ENCODE results near the genes FAM76B, PGR and TRPC6.

GRCh38 chr11:95697844-95698589 is 91.6 kb downstream of the FAM76B start:
- PRO-cap, result no peak
- RAMPAGE, long total RNA, 4 experiments, result no peak in any of the 4 experiments

- PRO-cap, result no peak
- RAMPAGE, long total RNA, 4 experiments, result no peak in any of the 4 experiments
These were observed 86.5 kb downstream of the FAM76B start for GRCh38 chr11:95703129-95703448.

- PRO-cap, result bidirectional peak, plus-strand start at chr11:95789998, minus-strand start at chr11:95789810; bidirectional peak, plus-strand start at chr11:95790154, minus-strand start at chr11:95790033
- RAMPAGE, long total RNA, 4 experiments, result start-site peak on the minus strand in 3 of 4 experiments, at chr11:95789486-95789813 at its widest, 16 to 162 reads per replicate
These were observed at the start of gene FAM76B for GRCh38 chr11:95789300-95790290. FAM76B (minus strand) TSS chr11:95789782.

GRCh38 chr11:96154646-96155492 is 188.1 kb downstream of the MAML2 start:
- PRO-cap, result no peak
- RAMPAGE, long total RNA, 4 experiments, result no peak in any of the 4 experiments

GRCh38 chr11:96165416-96166058 is 177.5 kb downstream of the MAML2 start:
- PRO-cap, result no peak
- RAMPAGE, long total RNA, 4 experiments, result no peak in any of the 4 experiments

DNA sequence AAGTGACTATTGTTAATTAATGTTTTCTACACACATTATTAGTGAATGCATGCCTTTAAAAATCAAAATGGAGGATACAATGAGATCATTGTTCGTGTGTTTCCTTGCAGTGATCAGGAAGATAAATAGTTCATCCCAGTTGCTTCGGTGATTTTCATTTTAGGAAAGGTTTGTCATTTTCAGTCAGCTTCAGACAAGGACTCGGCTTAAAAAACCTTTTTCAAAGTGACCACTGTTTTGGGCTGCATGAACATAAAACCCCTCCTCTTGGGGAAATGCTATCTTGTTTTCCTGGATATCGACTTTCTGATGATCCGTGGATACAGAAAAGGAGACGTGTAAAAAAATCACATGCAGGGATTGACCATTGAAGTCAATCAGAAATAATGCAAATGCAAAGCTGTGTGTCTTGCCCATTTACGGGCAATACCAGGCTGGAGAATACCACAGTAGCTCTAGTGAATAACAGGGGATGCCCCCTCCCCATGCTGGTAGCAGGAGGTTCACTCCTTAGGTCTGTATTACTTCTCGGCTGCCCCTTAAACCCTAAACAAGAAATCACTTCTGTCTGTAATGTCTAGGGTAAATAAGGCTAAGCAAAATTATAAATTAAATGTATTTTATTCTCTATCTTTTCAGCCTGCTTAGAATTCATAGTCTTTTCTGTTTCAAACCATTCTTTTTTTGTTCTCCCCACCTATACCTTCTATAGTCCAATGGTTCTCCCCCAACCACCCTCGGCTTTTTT is 146.7 kb downstream of the MAML2 start:
- PRO-cap, result no peak
- RAMPAGE, long total RNA, 4 experiments, result no peak in any of the 4 experiments

DNA sequence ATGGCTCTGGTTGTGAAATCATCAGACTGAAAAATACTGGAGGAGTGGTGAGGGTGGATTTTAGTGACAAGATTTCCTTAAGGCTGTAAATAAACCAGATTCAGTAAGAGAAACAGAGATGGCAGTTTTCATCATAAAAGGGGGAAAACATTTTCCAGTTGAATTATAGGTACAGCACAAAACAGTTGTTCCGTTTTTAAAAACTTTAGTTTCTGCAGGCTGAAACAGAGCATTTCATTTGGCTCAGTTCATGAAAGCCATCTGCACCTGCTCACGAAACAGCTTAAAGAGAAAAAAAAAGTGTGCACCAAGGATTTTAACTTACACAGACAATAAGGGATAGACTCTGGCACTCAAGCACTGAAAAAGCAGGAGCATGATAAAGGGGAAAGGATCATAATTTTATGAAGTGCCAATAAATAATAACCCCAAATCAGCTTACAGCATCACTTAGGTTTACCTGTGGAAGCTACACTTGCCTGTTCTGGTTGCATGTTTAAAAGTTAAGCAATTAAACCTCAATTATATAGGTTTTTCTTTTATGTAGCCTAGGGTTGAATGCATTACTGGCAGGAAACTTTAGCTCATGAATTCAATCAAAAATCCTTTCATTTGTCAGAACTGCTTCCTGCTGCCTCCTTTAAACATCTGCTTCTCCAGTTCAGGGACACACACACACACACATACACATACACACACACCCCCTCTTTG is 100.5 kb downstream of the MAML2 start:
- PRO-cap, result no peak
- RAMPAGE, long total RNA, 4 experiments, result no peak in any of the 4 experiments

- PRO-cap, result no peak
- RAMPAGE, long total RNA, 4 experiments, result no peak in any of the 4 experiments
These were observed 43.6 kb downstream of the MAML2 start for GRCh38 chr11:96299327-96299930.

DNA sequence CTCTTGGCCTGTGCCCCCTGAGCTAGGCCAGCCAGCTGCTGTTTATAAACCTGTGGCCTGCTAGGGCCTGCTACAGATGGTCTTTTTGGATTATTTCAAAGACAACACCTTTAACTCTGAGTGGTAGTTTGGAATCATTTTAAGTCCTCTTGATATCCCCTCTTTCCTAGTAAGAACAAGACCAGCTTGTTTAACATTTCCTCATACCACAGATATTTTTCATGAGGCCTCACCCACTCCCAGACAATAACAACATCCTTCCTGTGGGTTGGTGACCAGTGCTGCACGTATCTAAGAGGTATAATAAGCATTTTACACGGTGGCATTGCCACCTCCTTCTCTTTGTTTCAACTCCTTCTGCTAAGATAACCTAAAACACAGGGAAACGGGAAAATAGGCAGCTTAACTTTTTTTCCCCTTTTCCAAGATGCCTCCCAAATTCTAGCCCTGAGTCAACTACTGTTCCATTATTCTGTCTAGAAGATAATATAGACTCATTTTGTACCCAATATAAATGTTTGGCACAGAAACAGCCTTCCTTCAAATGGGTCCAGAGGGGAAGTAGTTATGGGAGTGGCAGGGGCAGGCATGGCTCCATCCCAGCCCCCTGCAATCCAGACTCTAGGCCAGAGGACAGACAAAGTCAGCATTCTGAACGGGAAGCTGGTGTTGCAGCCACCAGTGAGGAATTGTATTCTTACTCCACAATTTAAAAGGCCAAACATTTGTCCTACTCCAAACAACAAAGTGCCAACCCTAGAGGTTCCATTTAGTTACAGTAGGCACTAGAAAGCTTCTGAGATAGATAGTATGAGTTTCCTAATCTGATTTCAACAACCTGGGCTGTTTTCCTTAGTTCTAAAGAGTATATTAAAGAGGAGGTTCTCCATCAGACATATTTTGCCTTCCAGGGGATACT is 28.5 kb downstream of the MAML2 start:
- PRO-cap, result no peak
- RAMPAGE, long total RNA, 4 experiments, result no peak in any of the 4 experiments

DNA sequence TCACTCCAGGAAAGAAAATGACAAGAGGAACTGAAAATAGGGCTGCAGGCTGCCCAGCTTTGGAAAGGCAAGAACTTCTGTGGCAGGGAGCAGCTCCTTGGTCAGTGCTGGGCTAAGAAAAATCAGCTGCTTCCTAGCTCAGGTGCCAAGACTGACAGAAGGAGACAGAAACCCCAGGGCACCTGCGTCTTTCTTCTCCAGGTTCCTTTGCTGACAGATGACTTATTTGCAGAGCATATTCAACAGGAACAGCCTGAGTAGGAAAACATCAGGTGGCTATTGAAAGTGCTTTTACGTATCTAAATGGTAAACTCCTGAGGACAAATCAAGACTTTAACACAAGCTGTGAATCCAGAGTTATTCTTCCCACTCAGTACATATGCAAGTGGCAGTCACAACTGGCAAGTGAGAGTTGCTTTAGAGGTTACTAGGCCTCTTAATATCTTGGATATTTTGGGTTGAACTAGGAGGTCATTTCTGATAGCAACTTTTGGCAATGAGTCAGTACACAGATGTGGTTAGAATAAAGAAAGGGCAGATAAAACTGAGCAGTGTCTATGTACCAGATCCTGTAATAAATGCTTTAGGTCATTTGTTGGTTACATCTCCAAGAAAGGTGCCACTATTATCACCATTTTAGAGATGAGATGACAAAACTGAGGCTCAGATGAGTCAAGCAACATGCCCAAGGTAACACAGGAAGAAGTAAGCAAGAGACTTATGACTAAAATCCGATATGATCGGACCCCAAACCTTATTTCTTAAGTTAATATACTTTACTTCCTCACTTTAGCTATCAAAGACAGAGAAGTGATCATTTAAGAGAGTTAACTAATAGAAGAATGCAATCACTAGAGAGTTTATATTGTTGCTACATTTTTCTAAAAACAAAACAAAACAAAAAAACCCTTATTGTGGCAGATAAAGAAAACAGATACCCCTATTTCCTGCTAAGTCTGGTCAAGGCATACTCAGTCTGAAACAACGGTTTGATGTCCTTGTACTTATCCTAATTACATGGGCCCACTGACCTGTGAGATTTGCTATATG is 25.1 kb downstream of the MAML2 start:
- PRO-cap, result no peak
- RAMPAGE, long total RNA, 4 experiments, result no peak in any of the 4 experiments

GRCh38 chr11:96324896-96325418 is 18.0 kb downstream of the MAML2 start:
- PRO-cap, result no peak
- RAMPAGE, long total RNA, 4 experiments, result no peak in any of the 4 experiments

GRCh38 chr11:100689779-100689978 is 2.6 kb downstream of the ARHGAP42 start:
- PRO-cap, result no peak
- RAMPAGE, long total RNA, 4 experiments, result no peak in any of the 4 experiments

GRCh38 chr11:100860551-100861102 is 173.5 kb downstream of the ARHGAP42 start:
- PRO-cap, result no peak
- RAMPAGE, long total RNA, 4 experiments, result no peak in any of the 4 experiments

GRCh38 chr11:101127182-101128131 is 2.2 kb downstream of the PGR start:
- PRO-cap, result unidirectional peak, plus-strand start at chr11:101127721; unidirectional peak, minus-strand start at chr11:101128099
- RAMPAGE, long total RNA, 4 experiments, result no peak in any of the 4 experiments

- PRO-cap, result no peak
- RAMPAGE, long total RNA, 4 experiments, result no peak in any of the 4 experiments
These were observed 1.4 kb downstream of the PGR start for GRCh38 chr11:101128132-101128605.

DNA sequence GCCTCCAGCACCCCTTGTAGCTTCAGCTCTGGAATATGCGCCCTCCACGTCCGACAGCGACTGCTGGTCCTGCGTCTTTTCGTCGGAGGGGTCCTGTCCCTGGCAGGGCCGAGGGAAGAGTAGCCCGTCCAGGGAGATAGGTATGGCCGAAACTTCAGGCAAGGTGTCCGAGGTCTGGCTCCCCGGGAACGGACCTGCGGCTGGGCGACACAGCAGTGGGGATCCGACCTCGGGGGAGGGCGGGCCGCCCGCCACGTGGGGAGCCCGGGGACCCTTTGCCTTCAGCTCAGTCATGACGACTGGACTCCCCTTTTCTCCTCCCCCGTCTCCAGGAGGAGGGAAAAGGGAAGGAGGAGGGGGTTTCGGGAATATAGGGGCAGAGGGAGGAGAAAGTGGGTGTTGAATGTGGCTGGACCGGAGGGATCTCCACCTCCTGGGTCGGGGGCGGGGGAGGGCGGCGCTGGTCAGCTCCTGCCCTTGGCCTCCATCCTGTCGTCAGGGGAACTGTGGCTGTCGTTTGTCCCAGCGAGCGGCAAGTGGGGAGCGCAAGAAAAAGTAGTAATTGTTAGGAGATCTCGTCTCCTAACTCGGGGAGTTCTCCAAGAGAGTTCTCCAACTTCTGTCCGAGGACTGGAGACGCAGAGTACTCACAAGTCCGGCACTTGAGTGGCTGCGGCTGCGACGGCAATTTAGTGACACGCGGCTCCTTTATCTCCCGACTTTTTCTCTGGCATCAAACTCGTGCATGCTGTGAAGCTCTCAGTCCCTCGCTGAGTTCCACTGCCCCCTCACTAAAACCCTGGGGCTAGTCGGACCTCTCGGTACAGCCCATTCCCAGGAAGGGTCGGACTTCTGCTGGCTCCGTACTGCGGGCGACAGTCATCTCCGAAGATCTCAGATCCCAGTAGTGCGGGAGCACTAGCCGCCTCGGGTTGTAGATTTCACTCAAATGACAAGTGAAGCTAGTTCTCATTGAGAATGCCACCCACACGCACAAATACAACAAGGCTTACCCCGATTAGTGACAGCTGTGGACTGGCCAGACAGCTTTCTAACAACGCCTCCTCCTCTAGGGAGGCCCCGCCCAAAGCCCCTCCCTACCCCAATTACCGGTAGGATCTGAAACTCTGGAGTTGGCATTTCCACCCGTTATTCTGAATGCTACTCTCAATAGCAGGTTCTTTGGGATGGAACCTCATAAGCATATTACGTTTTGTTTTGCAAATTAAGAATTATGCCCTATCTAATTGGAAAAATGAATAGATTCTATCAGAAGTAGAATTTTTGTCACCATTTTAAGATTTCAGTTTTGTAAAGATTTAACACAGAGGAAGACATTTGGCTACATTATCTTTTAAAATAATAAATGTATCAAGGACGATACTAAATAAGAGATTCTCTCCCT is at the start of gene PGR:
TSS of gene PGR (minus strand) at position 1,037 of the 1,405 bp plus-strand sequence.
- PRO-cap, result unidirectional peak, minus-strand start at position 1,037 of the sequence
- RAMPAGE, long total RNA, 4 experiments, result no peak in any of the 4 experiments

DNA sequence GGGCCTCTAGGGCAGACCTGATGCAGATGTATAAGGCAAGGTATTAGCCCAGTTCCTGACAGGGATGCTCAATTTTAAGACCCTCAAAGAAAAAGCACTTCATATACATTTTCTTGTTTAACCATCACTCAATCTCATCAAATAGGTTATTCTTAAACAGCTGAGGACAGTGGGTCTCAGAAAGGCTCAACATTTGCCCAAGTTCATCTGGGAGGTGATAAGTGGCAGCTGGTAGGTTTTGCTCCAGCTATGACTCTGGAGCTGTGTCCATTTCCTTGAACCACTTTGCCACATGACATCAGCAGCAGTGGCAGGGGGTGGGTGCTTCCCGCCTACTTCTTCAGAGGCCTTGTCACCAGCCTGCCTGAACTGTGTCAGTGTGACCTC is 142.3 kb downstream of the TRPC6 start:
- PRO-cap, result no peak
- RAMPAGE, long total RNA, 4 experiments, result no peak in any of the 4 experiments

DNA sequence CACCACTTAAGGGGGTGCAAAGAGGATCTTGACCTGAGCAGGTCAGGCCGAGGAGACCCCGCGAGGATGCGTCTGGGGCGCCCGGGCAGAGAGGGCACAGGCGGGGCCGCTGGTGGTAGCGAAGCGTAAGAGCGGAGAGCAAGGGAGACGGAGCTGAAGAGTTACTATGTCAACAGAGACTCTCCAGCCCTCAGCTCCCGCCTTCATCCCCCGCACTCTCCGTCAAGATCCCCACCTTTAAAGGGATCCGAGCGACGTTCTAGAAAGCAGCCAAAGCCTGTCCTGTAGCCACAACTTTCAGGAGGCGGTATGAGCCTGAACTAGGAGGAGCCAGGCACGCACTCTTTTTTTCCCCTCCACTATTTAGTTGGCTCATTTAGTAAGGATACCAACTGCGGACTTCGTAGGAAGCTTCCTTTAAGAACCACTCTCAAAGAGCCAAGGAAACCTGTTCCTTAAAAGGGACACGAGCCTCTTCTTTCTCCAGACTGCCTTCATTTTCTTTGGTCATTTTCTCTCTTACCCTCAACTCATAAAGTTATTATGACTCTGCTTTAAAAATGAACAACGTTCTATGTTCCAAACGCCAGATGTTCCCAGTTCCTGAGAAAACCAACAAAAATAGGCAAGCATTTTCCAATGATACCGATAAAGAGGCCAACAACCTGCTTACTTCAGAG is at the start of gene TRPC6:
TSS of gene TRPC6 (minus strand) at position 311 of the 680 bp plus-strand sequence.
- PRO-cap, result bidirectional peak, plus-strand start at position 375 of the sequence, minus-strand start at position 233 of the sequence
- RAMPAGE, long total RNA, 4 experiments, result start-site peak on the minus strand in 1 of 4 experiments, centred at position 214 of the sequence, 6 reads per replicate

GRCh38 chr11:102177676-102178751 is 67.8 kb downstream of the YAP1 start:
- PRO-cap, result no peak
- RAMPAGE, long total RNA, 4 experiments, result no peak in any of the 4 experiments

DNA sequence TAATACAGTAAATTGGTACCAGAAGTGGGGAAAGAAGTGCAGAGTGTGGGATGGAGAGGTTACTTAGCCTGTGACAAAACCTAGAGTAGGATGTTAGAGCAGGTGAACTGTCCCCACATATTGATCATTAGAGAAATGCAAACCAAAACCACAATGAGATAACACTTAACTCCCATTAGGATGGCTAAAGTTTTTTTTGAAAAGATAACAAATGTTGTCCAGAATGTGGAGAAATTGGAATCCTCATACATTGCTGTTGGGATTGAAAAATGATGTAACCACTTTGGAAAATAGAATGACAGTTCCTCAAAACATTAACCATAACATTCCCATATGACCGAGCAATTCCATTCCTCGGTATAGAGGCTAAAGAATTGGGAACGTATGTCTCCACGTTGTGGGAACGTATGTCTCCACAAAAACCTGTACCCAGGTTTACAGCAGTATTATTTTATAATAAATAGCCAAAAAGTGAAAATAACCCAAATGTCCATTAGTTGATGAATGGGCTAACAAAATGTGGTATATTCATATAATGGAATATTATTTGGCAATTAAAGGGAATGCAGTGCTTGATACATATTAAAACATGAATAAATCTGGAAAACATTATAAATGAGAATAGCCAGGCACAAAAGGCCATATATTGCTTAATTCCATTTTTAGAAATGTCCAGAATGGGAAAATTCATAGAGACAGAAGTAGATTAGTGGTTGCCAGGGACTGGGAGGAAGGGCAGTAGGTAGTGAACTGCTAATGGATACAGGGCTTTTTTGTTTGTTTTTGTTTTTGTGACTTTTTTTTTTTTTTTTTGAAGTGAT is 85.8 kb downstream of the YAP1 start:
- PRO-cap, result no peak
- RAMPAGE, long total RNA, 4 experiments, result no peak in any of the 4 experiments